Aorta (tissue), 1 donor: ENCODE results near the genes CEP55, CYP2C9, CYP2C8 and ACSM6.

DNA sequence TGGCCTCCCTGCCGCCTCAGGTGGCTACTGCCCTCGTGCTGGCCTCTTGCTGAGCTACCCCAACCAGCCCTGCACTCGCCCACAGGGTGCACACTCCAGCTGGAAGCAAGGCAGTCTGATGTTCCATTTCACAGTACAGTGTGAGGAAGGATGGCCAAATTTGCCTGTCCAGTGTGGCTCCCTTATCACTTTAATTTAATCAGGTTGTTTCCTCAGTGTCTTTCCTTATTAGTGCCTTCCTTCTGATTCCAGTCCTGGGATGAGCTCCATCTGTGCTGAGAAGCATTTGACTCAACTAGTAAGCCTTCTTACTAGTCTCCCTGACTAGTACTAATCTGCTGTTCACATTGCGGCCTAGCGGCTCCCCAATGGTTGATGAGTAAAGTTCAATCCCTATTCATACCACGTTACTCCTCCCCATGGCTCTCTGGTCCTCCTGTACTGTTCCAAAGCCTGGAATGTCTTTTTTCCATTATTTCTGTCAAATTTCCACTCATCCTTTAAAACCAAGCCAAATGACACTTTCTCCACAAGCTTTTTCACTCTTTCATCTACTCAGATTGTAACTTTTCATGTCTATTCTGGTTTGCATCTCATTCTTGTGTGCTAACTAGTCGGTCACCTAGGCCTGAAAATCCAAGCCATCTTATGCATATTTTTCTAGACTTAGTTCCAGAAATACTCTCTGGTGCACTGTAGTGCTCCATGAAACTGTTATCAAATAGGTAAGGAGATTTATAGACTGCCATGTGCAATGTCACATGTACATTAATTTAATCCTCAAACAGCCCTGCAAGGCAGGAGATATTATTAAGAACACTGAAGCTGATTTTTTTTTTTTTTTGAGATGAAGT, 8.0 kb downstream of the MYOF start:
- PRO-cap, result no peak

- PRO-cap, result bidirectional peak, plus-strand start at chr10:93496635, minus-strand start at chr10:93496386
Observed at GRCh38 chr10:93495842-93497102, at the start of gene CEP55. CEP55 (plus strand) TSS chr10:93496612.

- PRO-cap, result no peak
Observed at GRCh38 chr10:93548618-93549060, 17.8 kb upstream of the FFAR4 start.

- PRO-cap, result no peak
Observed at GRCh38 chr10:93601663-93602409, 801 bp upstream of the RBP4 start.

- PRO-cap, result no peak
Observed at GRCh38 chr10:94358033-94359321, 4.3 kb downstream of the NOC3L start.

DNA sequence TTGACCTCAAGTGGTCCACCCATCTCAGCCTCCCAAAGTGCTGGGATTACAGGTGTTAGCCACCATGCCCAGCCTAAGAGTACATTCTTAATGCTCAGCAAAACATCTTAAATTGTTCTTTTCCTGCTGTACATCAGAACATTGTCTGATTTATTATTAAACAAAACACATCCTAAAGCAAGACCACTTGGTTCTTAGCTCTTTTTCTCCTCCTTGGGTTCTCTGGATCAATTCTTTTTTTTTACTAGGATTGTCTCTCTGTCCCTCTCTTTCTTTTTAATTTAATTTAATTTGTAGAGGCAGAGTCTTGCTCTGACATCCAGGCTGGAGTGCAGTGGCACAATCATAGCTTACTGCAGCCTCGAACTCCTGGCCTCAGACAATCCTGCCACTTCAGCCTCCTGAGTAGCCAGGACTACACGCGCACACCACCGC, 69.9 kb upstream of the HELLS start:
- PRO-cap, result no peak

- PRO-cap, result no peak
Observed at GRCh38 chr10:94610276-94610868, 64.8 kb downstream of the HELLS start.

DNA sequence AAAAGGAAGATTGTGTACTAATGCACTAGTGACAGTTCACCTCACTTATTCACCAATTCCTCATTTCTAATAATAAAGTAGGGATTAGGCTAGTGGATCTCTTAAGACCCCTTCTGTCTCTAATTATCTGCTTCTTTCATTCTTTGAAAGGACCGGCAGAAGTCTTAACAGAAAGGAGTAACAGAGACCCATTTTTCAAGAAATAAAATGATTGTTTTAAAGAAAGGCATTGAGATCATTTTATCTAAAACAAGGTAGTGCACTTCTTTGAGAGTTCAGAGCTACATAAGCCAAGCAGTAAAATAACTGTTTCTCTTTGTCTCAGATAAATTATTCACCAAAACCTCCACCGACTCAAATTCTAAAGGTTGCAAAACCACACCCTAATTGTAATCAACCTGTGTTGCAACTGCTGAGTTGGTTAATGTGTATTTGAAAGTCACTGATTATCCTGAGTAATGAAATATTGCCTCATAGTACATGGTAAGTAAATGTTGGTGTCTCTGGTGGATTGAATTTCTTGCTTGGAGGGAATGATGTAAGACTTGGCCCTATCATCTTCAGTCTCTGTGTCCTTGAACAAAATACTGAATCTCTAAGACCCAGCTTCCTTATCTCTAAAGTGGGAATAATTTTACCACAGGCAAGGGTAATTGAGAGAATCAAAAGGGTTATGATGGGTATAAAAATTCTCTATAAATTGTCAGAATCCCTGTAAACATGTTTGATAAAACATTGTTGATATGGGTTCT, 35.9 kb upstream of the CYP2C9 start:
- PRO-cap, result no peak

GRCh38 chr10:94938216-94938915, at the start of gene CYP2C9:
CYP2C9 (plus strand) TSS chr10:94938658.
- PRO-cap, result no peak

GRCh38 chr10:95050164-95050746, 19.0 kb downstream of the CYP2C8 start:
- PRO-cap, result no peak

DNA sequence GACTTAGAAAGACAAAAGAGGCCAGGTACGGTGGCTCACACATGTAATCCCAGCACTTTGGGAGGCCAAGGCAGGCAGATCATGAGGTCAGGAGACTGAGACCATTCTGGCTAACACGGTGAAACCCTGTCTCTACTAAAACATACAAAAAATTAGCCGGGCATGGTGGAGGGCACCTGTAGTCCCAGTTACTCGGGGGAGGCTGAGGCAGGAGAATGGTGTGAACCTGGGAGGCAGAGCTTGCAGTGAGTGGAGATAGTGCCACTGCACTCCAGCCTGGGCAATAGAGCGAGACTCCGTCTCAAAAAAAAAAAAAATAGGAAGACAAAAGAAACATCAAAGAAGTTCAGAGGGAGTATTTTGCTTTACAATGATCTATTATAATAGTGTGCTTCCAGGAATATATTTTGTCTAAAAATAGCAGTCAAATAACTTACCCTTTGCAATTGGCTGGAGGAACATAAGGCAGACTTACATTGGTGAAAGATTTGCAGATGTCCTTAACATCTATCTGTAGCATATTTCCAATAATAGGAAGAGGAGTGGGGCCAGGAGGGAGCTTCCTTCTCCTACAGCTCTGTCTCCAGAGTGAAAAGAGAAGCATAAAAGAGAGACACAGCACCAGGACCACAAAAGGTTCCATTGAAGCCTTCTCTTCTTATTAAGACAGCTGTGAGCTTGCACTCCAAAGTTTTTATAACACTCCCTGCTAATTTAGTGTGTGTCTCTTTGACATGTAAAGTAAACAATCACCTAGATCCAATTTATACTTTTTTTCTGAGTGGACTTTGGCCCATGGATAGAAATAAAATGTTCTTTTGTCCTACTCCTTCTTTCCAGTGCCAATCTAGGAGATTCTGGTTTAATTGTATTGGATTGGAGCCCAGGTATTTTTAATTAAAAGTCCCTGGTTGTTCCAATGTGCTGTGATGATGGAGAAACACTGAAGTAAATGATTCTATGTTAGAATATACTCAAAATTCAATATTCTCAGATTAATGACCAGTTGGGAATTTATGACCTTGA, at the start of gene CYP2C8:
TSS of gene CYP2C8 (minus strand) at position 738 of the 1,026 bp plus-strand sequence.
- PRO-cap, result no peak

DNA sequence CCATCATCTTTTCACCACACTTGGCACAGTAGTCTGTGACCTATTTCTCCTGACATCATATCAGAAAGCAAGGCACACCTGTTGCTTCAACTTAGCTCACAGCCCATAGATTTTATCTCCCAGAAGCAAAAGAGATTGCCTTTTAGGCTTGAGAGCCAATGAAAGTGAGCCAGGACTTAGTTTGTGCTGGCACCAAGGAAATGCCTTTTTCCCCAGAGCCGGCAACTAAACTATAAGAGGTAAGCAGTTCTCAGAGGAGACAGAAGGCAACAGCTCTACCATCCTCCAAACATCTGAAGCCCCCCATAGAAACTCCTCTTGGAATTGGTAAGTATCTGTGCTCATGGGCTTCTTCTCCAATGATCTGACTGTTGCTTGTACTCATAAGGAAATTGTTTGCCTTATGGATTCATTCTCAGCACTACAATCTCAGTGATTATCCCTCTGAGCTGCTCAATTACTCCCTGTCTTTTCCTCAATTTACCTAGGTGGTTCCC, at the start of gene ACSM6:
TSS of gene ACSM6 (plus strand) at position 262 of the 497 bp plus-strand sequence.
- PRO-cap, result no peak

DNA sequence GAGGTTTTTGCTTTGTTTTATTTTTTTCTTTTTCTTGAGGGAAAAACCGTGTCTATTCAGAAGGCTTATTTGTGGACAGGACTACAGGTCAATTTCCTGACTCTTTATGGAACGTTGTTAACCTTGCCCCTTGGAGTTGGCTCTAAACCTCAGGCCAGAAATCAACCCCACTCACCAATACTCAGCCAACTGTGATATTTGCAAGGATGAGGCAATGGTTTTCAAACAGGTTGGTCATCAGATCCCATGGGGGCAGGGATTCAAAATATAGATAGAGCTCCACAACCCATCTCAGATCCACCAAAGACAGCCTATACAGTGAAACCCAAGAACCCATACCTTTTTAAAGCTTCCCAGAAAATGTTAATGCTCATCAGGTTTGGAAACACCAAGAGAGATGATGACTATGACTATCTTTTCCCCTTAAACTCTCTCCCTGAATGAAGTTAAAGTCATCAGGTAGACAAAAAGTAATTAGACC, 10.1 kb downstream of the PDLIM1 start:
- PRO-cap, result no peak

GRCh38 chr10:95391766-95392398, 101.1 kb upstream of the PDLIM1 start:
- PRO-cap, result no peak

DNA sequence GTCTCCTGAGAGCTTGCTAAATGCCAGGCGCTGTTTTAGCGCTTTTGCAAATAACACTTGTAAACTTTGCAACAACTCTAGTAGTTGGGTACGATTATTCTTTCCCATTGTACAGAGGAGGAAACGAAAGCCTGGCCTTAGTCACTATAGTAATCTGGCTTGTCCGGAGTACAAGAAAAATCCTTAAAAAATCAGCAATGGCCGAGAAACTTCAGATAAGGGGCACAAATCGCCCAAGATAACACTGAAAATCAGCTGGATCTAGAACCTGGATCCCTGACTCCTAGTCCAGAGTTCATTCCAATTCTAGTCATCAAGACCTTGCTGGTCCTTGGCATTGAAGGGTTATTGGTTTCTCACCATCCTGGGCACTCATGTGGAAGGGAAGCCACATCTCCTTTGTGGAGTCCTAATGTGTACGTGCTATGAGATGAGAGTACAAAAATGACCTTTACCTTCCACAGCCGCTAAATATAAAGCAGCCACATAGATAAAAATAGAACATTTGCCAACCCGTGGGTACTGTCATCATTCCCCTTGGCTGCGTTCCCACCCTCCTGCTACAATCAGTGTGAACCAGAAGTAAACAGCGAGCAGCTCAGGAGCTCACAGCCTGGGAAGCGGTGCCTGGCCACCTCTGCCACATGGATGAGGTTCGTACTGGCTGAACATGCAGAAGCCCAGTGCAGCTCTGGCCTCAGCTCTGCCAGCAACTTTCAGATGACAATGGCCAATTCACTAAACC, 115.9 kb upstream of the PDLIM1 start:
- PRO-cap, result no peak

DNA sequence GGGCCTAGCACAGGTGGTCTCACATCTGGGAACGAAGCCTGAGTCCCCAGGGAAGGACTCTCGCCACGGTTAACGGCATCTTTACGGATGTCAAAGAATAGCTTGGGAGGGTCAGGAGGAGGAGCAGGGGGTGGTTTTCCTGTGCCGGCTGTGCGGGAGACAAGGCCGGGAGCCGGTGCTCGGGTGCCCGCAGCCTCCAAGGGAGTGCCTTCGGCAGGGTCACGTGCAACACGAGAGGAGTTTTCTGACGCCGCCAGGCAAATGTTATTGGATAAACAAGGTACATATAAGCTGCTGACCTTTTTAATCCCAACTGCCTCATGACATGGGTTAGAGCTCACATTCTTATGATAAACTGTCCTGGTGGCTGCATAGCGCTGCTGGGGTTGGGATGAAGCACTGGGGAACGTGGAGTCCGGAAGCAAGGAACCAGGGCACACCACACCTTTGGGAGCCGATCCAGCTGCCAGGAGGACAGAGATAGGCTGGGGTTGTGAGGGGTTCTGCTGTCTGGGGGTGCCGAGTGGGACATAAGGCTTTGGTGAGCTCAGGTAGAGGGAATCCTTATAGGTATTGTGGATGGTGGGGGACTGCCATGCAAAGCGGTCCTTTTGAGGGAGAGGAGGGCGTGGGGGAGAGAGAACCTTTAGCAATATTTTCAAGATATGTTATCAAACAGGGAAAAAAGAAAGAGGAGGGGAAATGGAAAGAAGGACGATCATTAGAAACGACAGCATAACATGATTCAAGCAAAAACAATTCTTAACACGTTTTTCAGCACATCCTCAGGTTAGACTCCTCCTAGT, 124.9 kb upstream of the PDLIM1 start:
- PRO-cap, result no peak

DNA sequence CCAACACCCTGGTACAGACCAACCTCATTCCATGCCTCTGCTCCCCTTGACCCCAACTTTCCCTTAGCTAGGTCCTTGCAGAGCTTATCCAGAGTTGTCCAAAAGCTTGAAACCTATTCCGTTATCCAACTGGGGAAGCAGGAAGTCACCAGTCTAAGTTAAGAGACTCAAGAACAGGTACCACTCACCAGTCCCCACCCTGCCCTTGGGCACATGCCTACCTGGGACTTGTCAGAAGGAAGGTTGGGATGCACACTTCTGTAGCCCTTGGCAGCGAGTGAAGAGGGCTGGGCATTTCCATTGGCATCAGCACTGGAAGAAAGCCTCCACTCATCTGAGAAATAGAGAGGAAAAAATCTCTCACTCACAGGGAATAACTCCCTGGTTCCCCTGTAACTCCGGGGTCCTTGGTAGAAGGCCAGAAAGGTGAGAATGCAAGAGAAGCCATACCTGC, 131.0 kb upstream of the PDLIM1 start:
- PRO-cap, result no peak

DNA sequence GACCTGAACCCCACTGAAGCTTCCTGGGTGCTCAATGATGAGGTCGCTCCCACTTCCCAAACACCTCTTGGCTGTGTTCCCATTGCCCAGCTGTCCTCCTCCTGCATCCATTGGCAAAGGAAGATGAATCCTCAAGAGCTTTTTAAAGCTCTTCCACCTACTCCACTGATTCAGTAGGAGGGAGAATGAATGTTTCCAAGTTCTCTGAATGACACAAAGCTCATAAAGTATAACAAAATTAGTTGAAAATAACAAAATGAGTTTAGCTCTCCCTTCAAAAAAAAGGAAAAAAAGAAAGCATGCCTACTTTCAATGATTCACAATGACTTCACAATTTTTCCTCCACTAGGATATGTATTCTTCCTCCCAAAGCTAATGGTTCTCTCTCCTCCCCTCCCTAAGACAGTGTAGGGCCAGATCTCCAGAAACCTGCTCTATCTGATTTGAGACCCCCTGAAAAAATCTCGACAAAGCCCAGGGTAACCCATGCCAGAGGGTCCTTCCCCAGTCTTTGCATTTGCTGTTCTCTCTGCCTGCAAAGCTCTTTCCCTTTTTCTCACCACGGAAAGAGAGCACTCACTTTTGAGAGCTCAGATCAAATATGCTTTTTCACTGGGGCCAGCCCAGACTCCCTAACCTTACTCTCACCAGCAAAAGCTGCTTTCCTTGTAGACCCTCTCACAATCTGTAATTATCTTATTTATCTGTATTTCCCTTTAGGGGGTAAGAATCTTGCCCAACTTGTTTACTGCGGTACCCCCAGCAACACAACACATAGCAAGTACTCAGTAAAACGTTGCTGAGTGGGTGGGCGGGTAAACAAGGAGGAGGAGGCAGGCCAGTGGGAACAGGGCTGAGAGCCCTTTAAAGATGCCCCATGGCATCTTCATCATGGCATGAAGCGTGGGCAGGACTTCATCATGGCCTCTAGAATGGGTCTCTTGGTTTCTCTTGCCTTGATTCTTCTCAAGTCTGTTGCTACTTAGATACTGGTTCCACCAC, 64.5 kb downstream of the SORBS1 start:
- PRO-cap, result no peak

- PRO-cap, result no peak
Observed at GRCh38 chr10:95499474-95500201, 61.5 kb downstream of the SORBS1 start.

DNA sequence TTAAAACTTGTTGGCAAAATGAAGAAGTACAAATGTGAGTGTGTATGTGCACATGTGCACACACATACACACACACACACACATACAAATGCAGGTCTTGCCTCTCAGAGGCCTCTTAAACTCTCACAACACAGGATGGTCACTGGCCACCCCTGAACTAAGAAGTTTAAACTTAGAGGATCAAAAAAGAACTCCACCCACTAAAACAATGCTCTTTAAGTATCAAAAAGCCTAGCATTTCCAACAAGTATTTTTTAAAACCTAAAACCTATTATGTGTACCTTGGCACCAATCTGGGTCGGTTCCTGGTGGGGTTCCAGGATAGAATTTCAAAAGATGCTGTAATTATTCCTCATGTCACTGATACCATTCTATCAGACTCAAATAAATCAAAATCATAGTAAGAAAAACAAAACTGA, 55.0 kb downstream of the SORBS1 start:
- PRO-cap, result no peak